Mesothelial cell of epicardium (in vitro differentiated cells): ENCODE data around the gene CCDC70.

- PRO-cap, result no peak
Observed at GRCh38 chr13:51760353-51761144, 43.4 kb downstream of the DHRS12 start.

DNA sequence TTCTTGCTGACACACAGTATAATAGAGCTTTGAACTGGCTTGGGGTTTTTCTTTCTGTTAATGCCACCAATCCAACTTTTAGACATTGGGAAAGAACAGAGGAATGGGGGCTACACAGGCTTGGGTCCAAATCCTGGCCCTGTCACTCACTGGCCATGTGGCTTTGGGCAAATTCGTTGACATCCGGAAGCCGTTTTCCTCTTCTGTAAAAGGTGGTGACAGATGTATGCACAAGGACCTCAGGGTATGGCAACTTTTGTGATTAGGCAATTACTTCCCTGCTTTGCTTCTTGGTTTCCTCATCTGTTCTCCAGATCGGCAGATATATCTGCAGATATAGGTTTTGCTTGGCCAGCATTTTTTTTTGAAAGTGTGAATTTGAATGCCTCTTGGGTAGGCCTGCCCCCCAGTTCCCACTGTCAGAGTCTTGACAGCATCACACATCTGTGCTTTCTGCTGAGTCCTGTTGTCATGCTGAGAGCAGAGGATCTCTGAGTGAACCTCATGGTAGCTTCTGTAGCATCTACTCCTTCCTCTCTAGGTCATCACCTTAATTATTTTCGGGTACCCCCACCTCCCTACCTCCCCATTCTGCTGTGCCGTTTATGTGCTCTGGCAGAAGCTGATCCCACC is 17.7 kb downstream of the TMEM272 start:
- PRO-cap, result no peak

DNA sequence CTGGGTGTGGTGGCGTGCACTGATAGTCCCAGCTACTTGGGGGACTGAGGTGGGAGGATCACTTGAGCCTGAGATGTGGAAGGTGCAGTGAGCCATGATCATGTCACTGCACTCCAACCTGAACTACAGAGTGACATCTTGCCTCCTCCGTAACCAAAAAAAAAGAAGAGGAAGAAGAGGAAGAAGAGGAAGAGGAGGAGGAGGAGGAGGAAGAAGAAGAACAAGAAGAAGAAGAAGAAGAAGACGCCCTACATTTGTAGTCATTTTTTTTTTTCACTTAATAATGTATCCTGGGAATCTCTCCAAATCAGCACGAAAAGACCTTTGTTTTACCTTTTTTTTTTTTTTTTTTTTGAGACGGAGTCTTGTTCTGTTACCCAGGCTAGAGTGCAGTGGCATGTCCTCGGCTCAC is 6.2 kb upstream of the TMEM272 start:
- PRO-cap, result no peak

DNA sequence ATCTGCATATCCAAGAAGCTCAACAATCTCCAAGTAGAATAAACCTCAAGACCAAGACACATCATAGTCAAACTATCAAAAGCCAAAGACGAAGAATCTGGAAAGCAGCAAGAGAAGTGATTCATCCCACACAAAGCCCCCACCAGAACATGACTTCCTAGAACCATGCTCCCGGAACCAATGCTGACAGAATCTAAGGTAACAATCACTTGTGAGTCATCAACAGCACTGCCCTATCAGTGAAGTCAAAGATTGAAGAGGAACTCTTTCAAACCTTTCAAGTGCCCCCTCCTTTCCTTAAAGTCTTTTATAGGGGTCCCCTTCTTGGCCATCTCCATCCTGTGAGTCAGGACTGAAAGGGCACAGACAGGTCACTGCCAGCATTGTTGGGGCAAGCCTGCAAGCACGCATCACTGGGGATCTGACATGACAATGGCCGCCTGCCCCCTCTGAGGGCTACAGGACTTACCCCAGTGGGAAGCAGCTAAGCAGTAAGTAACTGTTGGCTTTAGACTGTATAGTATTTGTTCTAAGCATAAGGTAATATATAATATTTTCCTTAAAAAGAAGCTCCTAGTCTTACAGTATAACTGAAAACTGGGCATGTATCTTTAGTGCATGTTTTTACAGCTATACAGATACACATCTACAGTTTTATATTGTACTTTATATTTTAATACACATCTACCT is at the start of gene CCDC70:
TSS of gene CCDC70 (plus strand) at position 231 of the 690 bp plus-strand sequence.
- PRO-cap, result no peak

- PRO-cap, result no peak
Observed at GRCh38 chr13:51995180-51995872, 15.9 kb downstream of the ATP7B start.

- PRO-cap, result no peak
Observed at GRCh38 chr13:52193329-52193911, 34.0 kb upstream of the NEK3 start.

DNA sequence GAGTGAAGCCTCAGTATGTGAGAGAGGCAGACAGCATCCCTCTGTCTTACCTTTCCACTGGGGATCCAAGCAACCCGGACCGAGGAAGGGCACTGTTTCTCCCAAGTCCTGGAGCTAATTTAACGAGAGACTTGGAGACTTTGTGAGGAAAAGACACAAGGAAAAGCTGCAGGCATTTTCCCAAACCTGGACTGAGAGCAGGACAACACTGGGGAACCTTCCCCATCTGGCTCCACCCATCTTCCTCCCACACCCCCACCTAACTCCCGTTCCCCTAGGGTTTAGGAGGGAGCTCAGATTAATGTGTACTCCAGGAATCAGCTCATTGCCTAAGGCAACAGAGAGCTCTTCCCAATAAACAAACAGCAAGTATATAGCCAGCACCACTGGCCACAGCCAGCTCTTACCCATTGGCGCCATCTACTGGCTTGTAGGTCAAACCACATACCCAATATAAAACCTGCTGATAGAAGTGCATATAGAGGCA is 76.6 kb upstream of the NEK3 start:
- PRO-cap, result no peak

GRCh38 chr13:52454389-52454865 is 851 bp upstream of the CKAP2 start:
- PRO-cap, result no peak

DNA sequence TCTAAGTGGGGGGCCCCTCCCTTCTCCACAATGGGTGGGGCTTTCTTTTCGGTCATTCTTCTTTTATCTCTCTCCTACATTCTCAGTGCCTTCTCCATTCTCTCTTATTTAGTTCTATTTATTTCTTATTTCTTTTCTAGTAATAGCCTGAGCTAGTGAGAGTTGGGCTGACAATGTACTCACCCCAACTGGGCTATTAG is 331.4 kb downstream of the OLFM4 start:
- PRO-cap, result no peak

GRCh38 chr13:54775874-54776136 is 1747.2 kb downstream of the OLFM4 start:
- PRO-cap, result no peak

DNA sequence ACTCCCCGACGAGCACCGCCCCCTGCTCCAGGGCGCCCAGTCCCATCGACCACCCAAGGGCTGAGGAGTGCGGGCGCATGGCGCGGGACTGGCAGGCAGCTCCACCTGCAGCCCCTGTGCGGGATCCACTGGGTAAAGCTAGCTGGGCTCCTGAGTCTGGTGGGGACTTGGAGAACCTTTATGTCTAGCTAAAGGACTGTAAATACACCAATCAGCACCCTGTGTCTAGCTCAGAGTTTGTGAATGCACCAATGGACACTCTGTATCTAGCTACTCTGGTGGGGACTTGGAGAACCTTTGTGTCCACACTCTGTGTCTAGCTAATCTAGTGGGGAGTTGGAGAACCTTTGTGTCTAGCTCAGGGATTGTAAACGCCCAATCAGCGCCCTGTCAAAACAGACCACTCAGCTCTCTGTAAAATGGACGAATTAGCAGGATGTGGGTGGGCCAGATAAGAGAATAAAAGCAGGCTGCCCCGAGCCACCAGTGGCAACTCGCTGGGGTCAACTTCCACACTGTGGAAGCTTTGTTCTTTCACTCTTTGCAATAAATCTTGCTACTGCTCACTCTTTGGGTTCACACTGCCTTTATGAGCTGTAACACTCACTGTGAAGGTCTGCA is 404.7 kb upstream of the PRR20A start:
- PRO-cap, result no peak

- PRO-cap, result no peak
Observed at GRCh38 chr13:57046205-57046755, 94.4 kb upstream of the PRR20A start.

DNA sequence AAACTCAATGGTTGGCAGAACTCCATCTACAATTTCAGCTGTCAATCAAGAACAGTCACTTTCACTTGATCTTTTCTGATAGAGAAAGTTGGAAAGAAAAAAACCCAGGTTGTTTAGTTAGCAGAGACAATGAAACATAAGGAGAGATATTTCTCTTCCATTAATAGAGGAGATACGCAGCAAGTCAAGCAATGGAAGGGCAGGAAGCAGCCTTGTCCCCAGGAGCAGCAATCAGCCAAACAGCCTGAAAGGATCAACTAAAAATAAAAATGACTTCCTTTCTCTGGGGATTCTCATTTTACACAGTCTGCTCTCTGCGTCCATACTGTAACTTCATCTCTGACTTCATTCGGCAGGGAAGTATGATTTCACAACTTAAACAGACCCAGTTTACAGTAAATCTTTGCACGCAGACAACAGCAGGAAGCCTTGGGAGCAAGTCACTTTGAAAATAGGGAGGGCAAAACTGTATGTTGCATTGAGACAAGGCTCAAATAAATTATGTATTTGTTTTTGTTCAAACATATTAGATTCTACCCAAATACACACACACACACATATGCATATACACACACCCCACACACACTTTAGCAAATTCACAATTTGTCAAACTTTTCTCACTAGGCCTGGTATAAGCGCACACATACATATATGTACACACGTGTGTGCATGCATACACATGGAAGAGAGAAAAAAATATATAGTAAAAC is 826.6 kb downstream of the DIAPH3 start:
- PRO-cap, result no peak

DNA sequence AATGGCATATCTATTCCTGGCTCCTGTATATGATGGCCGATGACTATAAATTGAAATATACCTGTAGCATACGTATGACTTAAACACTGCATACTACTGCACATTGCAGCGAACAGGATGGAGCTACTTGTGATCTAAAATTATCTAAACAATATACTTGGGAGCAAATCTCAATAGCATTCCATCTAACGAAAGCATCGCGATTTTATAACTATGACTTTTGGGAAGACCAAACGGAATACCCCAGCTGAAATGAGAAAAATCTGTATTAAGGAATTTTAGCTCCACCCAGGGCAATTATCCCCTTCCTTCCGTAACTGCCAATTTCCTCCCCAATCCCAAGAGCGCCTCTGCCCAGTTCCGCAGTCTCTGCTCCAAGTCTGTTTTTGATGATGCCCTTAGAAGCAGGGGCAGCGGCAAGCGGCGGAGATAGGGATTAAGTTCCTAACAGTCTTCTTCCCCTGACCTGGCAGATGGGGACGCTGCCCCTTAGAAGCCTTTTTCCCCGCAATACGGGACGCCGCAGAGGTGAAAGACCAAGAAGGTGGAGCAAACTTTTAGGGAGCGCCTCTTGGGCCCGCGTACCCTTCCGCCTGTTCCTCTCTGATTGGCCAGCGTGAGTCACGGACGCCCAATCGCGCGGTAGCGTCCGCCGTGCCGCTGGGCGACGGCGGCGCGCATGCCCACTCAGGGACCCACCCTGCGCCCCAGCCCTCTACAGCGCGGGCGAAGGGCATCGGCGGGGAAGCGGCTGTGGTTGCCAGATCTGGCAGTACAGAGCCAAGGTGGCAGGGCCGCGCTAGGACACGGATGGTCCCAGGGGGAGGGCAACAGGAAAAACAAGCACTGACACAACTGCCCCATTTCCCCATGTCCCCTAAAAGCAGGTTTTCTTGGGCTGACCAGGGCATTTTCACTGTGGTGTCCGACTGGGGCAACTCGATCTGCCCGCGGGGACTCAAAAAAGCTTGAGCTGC is 968 bp upstream of the TDRD3 start:
- PRO-cap, result bidirectional peak, plus-strand start at position 723 of the sequence, minus-strand start at position 609 of the sequence

DNA sequence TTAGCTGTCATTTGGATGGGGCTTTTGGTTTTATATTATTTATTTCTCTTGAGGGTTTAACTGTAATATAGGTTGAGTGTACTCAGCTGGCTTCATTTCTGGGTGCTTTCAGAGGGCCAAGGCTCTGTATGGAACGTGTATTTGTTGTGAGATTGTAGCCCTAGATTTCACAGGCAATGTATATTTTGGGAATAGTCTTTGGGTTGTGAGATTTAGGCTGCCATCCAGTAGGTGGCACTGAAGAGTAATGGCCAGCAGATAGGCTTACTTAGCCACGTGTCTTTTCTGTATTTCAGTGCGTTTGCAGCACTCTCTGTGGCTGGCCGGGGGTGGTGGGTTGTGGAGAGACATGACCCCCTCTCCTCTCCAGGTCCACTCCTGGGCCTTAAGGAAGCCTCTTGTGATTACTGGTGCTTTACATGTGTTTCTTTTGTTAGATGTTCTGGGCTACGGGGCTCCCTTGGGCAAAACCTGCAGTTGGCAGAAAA is 1096.5 kb upstream of the PCDH20 start:
- PRO-cap, result no peak

GRCh38 chr13:63731717-63732337 is 14.7 kb upstream of the ENSG00000237378 start:
- PRO-cap, result no peak

GRCh38 chr13:64075175-64076336 is 242.7 kb upstream of the ENSG00000285566 start:
- PRO-cap, result no peak

DNA sequence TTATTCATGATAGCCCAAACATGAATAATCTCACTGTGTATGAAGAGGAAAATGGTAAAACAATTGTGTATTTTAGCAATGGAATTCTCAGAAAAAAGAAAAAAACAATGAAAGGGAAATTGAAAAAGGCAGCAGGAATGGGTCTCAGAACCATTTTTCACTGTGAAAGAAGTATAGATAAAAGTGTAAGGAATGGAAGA is 994.6 kb upstream of the ENSG00000285566 start:
- PRO-cap, result no peak

- PRO-cap, result no peak
Observed at GRCh38 chr13:67120952-67121447, 109.1 kb downstream of the PCDH9 start.

DNA sequence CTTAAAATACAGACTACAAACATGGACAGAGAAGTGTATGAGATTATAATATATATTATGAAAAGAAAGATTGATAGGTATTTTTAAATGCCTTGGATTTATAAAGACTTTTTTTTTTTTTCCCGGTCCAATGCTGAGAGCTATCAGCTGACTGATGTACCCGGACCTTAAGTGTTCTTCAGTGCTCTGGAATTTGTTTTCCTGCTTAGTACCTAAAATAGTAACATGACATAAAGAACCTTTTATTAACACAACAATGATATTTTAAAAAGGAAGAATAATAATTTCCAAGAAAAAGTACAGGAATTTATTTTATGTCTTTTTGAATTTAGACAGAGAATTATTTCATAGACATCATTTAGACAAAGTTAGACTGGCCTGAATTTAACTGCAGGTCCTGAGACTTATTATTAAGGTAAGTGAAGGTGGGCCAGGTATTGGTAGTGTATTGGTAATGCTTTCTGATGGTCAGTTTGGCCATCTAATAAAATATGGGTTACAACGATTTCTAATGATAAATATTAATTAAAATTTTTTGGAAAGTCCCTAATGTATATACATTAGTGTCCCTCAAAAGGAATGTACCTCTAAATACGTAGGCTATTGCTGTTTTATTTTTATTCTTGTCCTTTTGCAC is 795.6 kb upstream of the PCDH9 start:
- PRO-cap, result no peak